Stomach (tissue), 7 donors: ENCODE data around the genes OTOA and PRKCB.

GRCh38 chr16:21519652-21520012, 79.7 kb upstream of the METTL9 start:
- PRO-cap: no peak
- RAMPAGE, long total RNA, 5 experiments: start-site peak on the minus strand in 3 of 5 experiments, at chr16:21519910-21520048 at its widest, 22 to 52 reads per replicate
- RRBS: no CpG with 5 or more reads among the region's 25 CpGs

- PRO-cap: no peak
- RAMPAGE, long total RNA, 5 experiments: no peak in any of the 5 experiments
- RRBS: no CpG with 5 or more reads among the region's 4 CpGs
These were observed 4.6 kb downstream of the METTL9 start for GRCh38 chr16:21603898-21604399.

- PRO-cap: no peak
- RAMPAGE, long total RNA, 5 experiments: no peak in any of the 5 experiments
- RRBS: 3% methylated on average over 11 of the region's 50 CpGs
These were observed at the start of gene OTOA for GRCh38 chr16:21663739-21664374. Gene OTOA, plus strand, starts transcription at chr16:21663968.

GRCh38 chr16:21808290-21808760, 49.2 kb downstream of the NPIPB4 start:
- PRO-cap: no peak
- RAMPAGE, long total RNA, 5 experiments: start-site peak on the minus strand in 3 of 5 experiments, at chr16:21808171-21809077 at its widest, 5 to 17 reads per replicate
- RRBS: no CpG with 5 or more reads among the region's 6 CpGs

DNA sequence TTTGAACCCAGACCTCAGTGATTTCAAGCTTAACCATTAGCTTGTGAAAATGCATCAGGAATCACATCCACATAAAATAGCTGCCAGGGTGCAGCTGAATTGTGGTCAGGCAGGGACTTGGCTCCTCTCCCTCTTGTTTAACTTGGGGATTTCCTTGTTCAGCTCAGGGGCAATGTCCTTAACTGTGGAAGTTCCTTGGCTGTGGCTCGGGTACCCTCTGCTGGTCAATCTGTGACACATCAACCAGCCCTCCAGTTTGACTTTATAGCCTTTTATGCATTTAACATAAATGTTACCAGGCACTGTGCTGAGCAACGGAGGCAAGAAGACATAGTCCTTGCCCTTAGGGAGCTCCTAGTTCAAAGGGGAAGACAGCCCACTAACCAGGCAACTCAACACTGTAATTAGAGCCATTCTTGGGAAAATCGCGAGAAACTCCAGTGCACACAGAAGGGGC, 17.5 kb upstream of the EEF2K start:
- PRO-cap: no peak
- RAMPAGE, long total RNA, 5 experiments: no peak in any of the 5 experiments
- RRBS: no CpG with 5 or more reads among the region's 4 CpGs

DNA sequence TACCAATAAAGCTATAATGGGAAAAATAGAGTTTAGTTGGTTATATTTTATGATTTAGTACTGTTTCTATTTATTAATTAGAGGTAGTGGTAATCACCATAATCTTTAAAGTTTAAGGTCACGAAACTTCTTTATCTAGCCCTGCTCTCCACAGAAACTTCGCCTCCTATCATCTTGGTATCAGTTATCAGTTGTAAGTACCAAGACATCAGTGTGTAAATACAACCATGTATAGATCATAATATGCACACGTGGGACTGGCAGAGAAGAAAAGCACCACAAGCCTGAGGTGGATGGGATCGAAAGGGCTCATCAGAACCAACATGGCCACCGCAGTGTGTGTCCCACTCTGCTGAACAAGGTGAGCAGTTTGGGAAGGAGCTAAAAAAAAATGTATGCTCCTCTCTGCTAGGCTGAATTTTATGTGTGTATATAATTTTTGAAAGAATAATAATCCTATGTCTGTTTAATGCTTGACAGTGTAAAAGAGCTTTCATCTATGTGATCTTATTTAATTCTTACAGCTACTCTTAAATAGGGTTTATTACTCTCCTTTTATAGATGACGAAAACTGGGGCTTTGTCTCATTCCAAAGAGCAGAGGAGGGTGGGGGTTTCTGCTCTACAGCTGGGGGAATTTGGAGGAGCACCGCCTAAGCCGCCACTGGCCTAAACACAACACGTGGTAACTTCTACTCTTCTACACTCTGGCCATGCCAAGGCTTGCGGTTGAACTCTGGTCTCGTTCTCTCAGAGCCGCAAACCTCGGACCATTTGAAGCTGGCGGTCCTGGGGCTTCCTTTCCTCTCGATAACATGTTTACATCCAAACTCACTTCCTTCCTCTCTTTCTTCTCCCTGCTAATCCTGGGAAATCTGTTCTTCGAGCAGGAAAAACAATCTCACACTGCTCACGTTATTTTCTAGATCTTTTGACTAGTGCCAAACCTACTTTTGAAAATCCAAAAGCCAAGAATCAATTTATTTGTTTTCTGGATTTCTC, 14.1 kb upstream of the EEF2K start:
- PRO-cap: bidirectional peak, plus-strand start at position 773 of the sequence, minus-strand start at position 775 of the sequence
- RAMPAGE, long total RNA, 5 experiments: no peak in any of the 5 experiments
- RRBS: no CpG with 5 or more reads among the region's 17 CpGs

DNA sequence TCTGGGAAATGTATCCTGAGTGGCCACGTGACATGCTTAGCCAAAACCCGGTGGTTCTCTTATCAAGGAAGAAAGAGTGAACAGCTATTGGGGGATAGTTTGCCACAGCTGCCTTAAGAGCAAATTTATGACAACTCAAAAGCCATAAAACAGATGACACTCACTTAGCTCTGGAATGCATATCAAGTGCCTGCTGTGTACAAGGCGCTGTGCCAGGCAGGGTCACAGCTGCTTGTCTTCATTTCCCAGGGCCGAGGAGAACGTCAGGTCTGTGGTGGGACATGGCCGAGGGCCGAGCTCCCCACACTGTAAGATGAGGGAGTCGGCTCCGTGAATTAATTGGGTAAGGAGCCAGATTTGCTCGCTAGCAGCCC, 14.0 kb downstream of the EEF2K start:
- PRO-cap: no peak
- RAMPAGE, long total RNA, 5 experiments: no peak in any of the 5 experiments
- RRBS: no CpG with 5 or more reads among the region's 10 CpGs

- PRO-cap: no peak
- RAMPAGE, long total RNA, 5 experiments: no peak in any of the 5 experiments
- RRBS: no CpG with 5 or more reads among the region's 19 CpGs
These were observed 25.6 kb downstream of the POLR3E start for GRCh38 chr16:22322734-22323290.

- PRO-cap: no peak
- RAMPAGE, long total RNA, 5 experiments: no peak in any of the 5 experiments
- RRBS: no CpG with 5 or more reads among the region's 2 CpGs
These were observed 44.7 kb downstream of the USP31 start for GRCh38 chr16:23104566-23104955.

GRCh38 chr16:23132298-23132618, 17.0 kb downstream of the USP31 start:
- PRO-cap: unidirectional peak, plus-strand start at chr16:23132447
- RAMPAGE, long total RNA, 5 experiments: no peak in any of the 5 experiments
- RRBS: no CpG with 5 or more reads among the region's 2 CpGs

GRCh38 chr16:23144978-23146174, 3.9 kb downstream of the USP31 start:
- PRO-cap: no peak
- RAMPAGE, long total RNA, 5 experiments: no peak in any of the 5 experiments
- RRBS: no CpG with 5 or more reads among the region's 12 CpGs

DNA sequence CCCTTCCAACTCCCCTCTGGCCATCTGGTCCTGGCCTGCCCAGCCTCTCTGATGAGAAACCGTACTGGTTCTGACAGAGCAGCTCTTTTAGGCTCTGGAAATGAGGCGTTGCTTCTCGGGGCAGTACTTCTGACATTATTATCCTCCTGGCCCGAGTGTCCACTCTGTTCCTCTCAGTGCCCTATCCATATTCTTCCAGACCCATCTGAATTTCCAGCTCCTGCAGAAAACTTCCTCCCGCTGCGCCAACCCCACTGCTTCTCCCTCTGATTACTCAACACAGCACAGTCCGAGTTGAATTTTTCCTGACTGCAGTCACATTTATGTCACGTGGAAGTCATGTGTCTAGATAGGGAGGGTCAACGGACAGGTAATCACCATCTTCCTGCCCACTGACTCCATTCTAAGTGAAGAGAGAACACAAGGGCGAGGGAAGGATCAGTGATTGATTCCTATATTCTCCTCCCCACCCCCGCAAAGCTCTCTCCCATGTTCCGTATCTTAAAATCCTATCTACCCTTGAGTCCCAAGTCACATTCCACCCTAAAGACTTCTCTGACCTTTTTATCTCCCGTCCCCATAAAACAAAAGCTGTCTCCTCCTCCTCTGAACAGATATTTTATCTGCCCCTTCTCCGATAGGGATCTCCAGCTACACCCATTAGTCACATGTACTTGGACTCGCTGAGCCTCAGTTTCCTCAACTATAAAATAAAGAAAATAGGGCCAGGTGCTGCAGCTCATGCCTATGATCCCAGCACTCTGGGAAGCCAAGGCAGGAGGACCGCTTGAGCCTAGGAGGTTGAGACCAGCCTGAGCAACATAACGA, 13.0 kb downstream of the GGA2 start:
- PRO-cap: unidirectional peak, minus-strand start at position 263 of the sequence
- RAMPAGE, long total RNA, 5 experiments: no peak in any of the 5 experiments
- RRBS: no CpG with 5 or more reads among the region's 17 CpGs

GRCh38 chr16:23504480-23505315, 5.6 kb downstream of the GGA2 start:
- PRO-cap: no peak
- RAMPAGE, long total RNA, 5 experiments: no peak in any of the 5 experiments
- RRBS: 24% methylated on average over 3 of the region's 14 CpGs

DNA sequence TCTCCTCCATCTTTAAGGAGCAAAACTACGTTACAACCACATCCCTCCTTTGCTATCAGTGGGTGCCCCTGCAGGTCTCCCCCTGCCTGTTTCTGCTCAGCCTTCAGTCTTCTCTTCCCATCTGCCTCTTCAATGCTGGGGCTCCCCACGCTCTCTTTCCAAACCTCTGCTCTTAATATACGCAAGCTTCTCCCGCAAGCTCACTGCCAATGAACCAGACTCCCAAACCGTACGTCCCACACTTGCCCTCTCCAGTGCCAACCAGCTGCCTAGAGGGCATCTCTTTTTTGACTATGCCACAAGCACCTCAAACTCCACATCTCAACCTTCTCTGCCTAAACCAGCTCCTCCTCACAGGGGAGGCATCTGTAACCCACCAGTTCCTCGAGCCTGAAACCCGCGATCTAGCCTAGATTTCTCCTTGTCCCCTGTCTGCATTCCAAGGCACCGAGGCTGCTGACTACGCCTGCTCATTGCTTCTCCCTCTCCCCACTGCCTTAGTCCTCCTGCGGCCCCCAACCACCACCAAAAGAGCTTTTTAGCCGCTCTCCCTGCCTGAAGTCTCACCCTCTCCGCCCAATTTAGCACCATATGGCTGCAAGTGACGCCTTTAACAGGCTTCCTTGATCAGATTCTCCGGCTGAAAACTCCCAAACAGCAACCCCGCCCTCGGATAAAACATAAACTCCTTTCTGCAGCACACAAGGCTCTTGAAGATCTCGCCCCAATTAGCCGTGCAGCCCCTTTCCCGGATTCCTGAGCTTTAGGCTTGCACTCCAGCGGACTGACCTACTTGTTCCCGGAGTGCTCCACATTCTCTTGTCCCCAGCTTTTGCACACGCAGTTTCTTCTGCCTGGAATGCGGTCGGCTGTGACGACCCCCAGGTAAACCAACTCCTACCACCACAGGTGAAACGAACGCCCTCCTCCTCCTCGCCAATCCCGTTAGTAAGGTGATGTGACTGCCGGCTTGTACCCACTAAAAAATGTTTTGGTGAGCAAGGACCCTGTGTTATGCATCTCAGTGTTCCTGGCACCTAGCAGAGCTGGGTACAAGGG, 1.5 kb downstream of the GGA2 start:
- PRO-cap: unidirectional peak, plus-strand start at position 437 of the sequence
- RAMPAGE, long total RNA, 5 experiments: start-site peak on the minus strand in 1 of 5 experiments, centred at position 177 of the sequence, 5 reads per replicate
- RRBS: 7% methylated on average over 7 of the region's 32 CpGs

GRCh38 chr16:23689981-23690473, 11.3 kb downstream of the PLK1 start:
- PRO-cap: no peak
- RAMPAGE, long total RNA, 5 experiments: no peak in any of the 5 experiments
- RRBS: 88% methylated on average over 6 of the region's 14 CpGs

DNA sequence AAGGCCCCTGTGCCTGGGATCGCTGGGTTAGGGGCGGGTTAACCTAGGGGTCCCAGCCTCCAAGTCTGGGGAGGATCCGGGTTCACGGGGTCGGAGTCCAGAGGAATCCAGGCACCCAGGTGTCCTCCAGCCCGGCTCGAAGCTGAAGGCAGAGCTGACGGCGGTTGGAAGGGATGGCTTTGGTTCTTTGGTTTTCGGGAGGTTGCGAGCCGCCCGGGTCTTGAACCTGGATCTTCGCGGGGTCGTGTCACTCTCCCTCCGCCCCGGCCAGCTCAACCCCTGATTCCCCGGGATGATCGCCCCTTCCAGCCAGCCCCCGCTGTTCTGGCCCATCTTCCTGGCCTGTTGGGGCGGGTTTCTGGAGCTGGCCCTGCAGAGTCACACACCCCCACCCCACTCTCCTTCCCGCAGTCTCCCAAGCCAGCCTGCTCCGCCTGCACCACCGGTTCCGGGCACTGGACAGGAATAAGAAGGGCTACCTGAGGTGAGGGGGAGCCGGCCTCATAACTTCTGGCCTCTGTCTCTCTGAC, 489 bp downstream of the CHP2 start:
- PRO-cap: no peak
- RAMPAGE, long total RNA, 5 experiments: no peak in any of the 5 experiments
- RRBS: 18% methylated on average over 16 of the region's 27 CpGs

DNA sequence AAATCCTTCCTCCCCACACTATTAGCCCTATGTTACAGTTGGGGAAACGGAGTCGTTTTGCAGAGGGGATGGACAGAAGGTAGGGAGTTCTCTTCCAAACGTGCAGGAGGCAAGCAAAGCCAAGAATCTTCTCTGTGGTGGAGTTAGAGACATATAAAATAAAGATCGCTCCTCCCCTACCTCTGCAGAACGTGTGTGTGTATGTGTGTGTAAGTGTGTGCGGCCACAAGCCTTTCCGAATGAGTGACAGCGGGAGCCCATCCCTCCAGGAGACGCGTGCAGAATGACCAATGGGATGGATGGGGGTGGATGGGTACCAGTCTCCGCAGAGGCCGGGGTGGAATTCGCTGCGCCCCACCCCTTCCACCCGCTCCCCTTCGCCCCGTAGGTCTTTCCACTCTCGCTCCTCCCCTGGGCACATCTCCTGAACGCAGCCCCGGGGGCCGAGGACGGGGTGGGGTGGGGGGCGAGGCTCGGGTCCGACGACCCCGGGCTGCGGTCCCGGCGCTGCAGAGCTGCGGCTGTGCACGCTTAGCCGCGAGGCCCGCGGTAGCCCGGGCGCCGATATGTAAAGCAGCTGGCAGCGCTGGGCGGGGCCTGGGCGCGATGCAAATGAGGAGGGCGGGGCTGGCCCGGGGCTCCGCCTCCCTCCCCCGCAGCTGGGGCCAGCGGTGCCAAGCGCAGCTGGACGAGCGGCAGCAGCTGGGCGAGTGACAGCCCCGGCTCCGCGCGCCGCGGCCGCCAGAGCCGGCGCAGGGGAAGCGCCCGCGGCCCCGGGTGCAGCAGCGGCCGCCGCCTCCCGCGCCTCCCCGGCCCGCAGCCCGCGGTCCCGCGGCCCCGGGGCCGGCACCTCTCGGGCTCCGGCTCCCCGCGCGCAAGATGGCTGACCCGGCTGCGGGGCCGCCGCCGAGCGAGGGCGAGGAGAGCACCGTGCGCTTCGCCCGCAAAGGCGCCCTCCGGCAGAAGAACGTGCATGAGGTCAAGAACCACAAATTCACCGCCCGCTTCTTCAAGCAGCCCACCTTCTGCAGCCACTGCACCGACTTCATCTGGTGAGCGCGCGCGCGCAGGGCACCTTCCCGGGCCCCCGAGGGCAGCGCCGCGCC, at the start of gene PRKCB:
TSS of gene PRKCB (plus strand) at position 687 of the 1,106 bp plus-strand sequence.
- PRO-cap: unidirectional peak, plus-strand start at position 687 of the sequence; unidirectional peak, plus-strand start at position 744 of the sequence
- RAMPAGE, long total RNA, 5 experiments: start-site peak on the plus strand in 1 of 5 experiments, centred at position 1,010 of the sequence, 5 reads per replicate
- RRBS: 9% methylated on average over 61 of the region's 110 CpGs

DNA sequence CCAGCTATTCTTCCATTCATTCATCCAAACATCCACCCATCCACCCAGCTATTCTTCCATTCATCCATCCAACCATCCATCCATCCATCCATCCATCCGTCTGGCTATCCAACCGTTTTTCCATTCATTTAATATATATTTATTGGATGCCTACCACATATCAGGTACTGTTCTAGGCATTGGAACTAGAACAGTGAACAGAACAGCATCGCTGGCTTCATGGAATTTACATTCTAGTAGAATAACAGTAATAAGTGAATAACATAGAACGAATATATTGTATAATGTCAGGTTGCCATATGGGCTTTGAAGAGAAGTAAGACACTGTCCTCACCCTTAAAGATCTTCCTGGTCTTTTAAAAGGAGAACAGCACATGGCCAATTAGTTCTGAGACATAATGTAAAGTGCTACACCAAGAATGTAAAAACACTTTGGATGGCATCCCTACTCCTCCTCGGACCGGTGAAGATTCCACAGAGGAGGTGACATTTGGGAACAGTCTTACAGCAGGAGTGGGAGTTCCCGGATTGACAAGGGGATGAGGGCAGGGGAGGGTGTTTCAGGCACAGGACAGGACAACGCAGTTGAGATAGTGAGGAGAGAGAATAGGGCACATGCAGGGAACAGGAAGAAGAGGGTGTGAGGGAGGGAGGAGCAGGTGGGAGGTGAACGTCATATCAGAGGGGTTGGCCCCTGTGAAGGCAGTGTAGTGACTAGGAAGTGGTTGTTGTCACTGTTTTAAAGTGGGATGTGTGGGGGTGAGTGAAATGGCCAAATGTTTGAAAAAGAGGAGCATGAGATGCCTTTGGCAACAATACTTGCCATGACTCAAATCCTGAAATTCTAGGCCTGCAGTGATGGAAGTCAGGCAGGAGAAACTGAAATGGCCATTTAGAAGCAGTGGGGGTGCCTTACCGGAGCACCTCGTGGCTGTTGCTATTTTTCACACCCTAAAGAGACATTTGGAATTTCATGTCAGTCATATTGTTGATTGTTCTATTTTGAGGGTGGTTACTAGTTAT, 12.0 kb downstream of the PRKCB start:
- PRO-cap: no peak
- RAMPAGE, long total RNA, 5 experiments: no peak in any of the 5 experiments
- RRBS: 83% methylated on average over 2 of the region's 11 CpGs

DNA sequence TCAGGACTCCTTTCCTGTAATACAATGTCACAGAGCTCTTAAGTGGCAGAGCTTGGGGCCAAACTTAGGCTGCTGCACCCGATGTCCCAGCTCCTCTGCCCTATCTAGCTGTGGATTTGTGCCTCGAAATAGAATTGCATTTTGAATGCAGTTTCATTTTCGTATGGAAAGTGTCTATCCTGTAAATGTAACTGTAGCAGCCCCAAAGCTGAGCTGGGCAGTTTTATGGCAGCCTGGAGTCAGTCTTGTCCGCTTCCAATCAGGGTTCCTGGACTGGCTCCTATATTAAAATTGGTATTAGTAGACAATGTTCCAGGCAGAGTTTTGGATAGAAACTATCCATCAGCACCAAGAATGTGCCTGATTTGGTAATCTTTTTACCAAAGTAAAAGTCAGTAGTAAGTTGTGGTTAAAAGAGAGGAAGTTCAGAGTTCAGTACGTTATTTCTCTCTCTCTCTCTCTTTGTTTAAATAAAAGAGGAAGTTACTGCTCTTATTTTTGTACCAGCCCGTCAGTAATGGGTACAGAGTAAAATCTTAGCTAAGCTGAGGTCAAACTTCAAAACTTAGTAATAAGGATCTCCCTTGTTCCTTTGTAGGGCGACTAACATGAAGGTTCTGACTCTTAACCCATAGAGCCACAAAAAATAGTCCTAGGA, 27.8 kb downstream of the PRKCB start:
- PRO-cap: no peak
- RAMPAGE, long total RNA, 5 experiments: no peak in any of the 5 experiments
- RRBS: no CpG with 5 or more reads among the region's 7 CpGs

- PRO-cap: no peak
- RAMPAGE, long total RNA, 5 experiments: start-site peak on the plus strand in 1 of 5 experiments, at chr16:24185132-24185514 at its widest, 16 reads per replicate
- RRBS: no CpG with 5 or more reads among the region's 5 CpGs
These were observed 70.9 kb upstream of the CACNG3 start for GRCh38 chr16:24185100-24185758.